Endodermal cell (in vitro differentiated cells): Measurements from ENCODE around the gene SMARCB1.

GRCh38 chr22:21936762-21937388, 15.8 kb downstream of the PPM1F start:
- PRO-cap: no peak

DNA sequence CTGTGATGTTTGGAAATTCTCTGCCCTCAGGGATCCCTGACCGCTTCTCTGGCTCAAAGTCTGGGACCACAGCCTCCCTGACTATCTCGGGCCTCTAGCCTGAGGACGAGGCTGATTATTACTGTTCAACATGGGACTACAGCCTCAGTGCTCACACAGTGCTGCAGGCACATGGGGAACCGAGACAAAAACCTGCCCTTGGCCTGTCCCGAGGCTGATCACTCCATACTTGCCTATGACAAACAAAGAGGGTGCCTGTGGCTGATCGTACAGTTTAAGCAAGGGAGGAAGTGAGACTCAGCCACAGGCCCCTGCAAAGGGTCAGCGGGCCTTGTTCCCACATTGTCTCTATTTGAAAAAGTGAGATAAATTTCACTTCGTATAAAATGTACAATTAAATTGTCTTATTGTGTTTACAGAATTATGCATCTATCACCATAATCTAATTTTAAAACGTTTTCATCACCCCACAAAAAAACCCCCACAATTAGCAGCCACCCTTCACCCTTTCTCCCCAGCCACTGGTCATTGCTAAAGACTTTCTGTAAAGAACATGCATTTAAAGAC, 43.9 kb upstream of the TOP3B start:
- PRO-cap: no peak

- PRO-cap: no peak
Observed at GRCh38 chr22:22046399-22046866, 63.8 kb upstream of the TOP3B start.

DNA sequence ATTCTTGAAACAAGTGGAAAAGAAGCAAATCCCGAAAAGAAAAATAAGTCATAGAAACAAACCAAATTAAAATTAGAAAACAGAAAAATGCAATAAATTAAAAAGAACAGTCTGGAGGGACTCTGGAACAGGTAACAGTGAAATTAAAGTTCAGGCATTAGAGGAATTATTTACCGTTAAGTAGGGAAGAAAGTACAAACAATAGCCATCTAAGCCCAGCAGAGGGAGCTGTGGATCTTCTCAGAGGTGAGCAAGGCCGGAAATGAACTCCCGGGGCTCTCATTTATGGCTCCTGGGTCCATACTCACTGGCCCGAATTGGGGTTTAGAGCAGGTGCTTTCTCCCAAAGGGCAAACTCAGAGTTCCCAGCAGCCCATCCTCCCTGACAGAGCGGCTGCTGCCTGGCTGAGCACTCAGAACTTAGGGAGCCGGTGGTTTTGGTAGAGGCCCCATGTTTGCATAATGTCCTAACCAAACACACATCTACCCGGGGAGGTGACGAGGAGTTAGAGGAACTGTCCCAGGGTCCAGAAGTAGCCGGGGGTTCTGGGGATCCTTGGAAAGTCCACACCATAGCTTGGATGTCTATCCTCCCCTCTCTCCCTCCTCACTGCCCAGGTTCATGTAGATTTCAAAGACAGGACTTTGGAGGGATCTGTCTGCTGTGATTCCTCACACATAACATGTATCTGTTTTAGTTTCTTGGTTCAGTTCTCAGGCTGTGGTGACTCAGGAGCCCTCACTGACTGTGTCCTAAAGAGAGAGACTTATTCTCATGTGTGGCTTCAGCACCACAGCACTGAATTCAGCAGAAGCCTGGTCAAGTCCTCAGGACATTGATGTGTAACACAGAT, 87.7 kb upstream of the VPREB1 start:
- PRO-cap: no peak

DNA sequence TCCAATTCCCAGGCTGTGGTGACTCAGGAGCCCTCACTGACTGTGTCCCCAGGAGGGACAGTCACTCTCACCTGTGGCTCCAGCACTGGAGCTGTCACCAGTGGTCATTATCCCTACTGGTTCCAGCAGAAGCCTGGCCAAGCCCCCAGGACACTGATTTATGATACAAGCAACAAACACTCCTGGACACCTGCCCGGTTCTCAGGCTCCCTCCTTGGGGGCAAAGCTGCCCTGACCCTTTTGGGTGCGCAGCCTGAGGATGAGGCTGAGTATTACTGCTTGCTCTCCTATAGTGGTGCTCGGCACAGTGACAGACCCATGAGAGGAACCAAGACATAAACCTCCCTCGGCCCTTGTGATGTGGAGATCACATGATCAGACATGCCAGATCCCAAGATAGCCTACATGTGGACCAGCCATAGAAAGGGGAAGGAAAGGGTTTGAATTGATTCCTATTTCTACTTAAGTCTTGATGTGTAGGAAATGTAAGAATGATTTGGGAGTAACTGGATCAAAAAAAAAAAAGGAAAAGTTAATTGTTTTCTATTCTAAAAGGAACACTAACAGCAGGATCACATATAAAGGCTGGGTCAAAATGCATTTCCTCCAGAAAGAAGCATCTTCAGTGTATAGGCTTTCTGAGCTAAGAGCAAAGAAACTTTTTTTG, 125.3 kb downstream of the VPREB1 start:
- PRO-cap: no peak

DNA sequence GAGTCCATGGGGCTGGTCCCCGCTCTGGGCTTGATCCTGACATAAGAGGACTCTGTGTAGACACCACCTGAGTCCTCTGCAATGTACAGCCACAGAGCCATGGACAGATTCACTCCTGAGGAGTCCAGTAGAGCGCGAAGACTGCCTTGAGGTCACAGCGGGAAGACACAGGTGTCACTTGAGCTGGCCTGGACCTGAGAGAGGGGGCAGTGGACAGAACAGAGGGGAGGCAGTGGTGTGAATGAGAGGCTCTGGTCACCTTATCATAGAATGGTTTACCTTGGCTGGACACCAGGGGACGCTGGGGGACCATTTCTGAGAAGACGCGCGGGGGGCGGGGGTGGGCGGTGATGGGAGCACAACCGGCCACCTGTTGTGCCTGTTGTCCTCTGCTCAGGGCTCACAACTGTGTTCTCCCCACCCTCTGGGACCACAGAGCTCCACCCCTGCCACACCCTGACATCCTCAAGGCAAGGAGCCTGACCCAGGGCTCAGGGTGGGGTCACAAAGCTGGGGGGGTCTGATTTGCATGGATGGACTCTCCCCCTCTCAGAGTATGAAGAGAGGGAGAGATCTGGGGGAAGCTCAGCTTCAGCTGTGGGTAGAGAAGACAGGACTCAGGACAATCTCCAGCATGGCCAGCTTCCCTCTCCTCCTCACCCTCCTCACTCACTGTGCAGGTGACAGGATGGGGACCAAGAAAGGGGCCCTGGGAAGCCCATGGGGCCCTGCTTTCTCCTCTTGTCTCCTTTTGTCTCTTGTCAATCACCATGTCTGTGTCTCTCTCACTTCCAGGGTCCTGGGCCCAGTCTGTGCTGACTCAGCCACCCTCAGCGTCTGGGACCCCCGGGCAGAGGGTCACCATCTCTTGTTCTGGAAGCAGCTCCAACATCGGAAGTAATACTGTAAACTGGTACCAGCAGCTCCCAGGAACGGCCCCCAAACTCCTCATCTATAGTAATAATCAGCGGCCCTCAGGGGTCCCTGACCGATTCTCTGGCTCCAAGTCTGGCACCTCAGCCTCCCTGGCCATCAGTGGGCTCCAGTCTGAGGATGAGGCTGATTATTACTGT, 128.0 kb downstream of the ZNF280B start:
- PRO-cap: no peak

GRCh38 chr22:22550431-22551593, 8.3 kb downstream of the PRAME start:
- PRO-cap: no peak

- PRO-cap: no peak
Observed at GRCh38 chr22:22553217-22553665, 5.8 kb downstream of the PRAME start.

DNA sequence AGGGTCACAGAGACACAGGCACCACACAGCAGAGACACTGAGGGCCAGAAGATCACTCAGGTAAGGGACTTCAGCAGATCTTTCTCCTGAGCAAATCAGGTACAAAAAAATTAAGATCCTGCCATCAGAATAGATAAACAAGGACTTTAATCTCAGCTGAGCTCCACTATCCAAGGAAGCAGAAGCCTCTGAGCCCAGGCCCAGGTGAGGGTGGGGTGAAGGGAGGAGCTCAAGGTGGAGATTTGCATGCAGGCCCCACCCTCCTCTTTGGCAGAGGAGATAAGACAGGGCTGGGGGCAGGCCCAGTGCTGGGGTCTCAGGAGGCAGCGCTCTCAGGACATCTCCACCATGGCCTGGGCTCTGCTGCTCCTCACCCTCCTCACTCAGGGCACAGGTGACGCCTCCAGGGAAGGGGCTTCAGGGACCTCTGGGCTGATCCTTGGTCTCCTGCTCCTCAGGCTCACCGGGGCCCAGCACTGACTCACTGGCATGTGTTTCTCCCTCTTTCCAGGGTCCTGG, 114.0 kb downstream of the GGTLC2 start:
- PRO-cap: no peak

GRCh38 chr22:22904639-22905176, 17.1 kb downstream of the IGLL5 start:
- PRO-cap: no peak

DNA sequence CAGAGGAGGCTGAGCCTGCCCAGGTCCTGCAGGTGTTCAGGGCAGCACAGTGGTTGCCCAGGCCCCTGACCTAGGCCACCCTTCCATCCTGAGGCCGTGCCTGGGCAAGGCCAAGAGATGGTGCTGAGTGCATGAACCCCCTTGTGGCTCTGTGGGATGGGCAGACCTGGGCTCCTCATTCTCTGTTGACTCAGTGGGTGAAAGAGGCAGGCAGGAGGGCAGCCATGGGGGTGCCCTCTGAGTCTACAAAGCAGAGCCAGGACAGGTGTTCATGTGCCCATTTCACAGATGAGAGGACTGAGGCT, 40.2 kb downstream of the IGLL5 start:
- PRO-cap: no peak

GRCh38 chr22:23016283-23016620, 54.1 kb upstream of the GNAZ start:
- PRO-cap: no peak

- PRO-cap: unidirectional peak, plus-strand start at chr22:23017151
Observed at GRCh38 chr22:23016838-23017404, 53.4 kb upstream of the GNAZ start.

DNA sequence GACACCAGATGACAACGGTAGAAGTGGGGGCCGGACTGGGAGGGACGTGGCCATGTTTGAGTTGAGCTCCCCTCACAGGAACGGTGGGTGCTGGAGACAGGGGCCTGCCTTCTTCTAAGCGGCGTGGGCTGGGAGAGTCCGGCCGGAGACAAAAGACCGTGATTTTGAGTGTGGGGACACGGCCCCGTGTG, 203 bp downstream of the RSPH14 start:
- PRO-cap: no peak

DNA sequence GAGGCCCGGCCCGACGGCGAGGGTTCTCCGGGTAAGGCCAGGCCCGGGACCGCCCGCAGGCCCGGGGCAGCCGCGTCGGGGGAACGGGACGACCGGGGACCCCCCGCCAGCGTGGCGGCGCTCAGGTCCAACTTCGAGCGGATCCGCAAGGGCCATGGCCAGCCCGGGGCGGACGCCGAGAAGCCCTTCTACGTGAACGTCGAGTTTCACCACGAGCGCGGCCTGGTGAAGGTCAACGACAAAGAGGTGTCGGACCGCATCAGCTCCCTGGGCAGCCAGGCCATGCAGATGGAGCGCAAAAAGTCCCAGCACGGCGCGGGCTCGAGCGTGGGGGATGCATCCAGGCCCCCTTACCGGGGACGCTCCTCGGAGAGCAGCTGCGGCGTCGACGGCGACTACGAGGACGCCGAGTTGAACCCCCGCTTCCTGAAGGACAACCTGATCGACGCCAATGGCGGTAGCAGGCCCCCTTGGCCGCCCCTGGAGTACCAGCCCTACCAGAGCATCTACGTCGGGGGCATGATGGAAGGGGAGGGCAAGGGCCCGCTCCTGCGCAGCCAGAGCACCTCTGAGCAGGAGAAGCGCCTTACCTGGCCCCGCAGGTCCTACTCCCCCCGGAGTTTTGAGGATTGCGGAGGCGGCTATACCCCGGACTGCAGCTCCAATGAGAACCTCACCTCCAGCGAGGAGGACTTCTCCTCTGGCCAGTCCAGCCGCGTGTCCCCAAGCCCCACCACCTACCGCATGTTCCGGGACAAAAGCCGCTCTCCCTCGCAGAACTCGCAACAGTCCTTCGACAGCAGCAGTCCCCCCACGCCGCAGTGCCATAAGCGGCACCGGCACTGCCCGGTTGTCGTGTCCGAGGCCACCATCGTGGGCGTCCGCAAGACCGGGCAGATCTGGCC, 1.2 kb downstream of the BCR start:
- PRO-cap: no peak

DNA sequence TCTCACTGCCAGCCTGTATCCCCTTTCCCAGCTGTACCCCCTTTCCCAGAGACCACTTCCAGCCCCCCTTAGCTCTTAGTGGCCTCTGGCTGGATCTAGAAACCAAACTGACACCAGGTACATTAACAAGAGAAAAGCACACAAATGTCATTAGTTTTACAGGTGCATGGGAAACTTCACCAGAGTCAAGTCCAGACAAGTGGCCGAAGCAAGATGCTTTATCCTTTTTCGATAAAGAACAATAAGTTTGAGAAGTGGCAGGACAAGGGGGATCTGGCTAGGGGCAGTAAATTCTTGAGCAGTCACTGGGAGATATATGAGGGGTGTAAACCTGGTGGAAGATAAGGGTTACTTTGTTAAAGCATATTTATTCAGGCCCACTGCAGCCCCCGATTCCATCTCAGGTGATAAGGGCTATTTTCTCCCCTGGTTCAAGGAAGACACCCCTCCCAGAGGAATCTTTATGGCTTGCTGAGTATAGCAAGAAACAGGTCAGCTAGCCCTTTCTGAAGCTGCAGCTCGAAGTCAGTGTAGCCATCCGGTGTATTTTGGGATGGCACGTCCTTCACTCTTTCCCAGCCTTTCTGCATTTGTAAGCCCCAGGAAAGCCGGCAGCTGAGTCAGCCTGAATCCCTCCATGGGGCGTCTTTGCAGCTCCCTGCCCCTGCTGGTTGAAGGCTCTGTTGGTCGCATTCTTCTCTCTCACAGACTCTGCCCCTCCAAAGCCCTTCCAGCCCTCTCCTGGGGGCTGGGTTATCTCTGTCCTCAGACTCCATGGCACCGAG, 61.8 kb downstream of the BCR start:
- PRO-cap: bidirectional peak, plus-strand start outside the sequence, minus-strand start at position 592 of the sequence

- PRO-cap: no peak
Observed at GRCh38 chr22:23458687-23459442, 121.2 kb downstream of the IGLL1 start.

- PRO-cap: no peak
Observed at GRCh38 chr22:23742790-23743444, 8.0 kb downstream of the ZNF70 start.

- PRO-cap: no peak
Observed at GRCh38 chr22:23767050-23767322, 786 bp downstream of the CHCHD10 start.

- PRO-cap: bidirectional peak, plus-strand start at chr22:23787001, minus-strand start at chr22:23786876; bidirectional peak, plus-strand start at chr22:23787485, minus-strand start at chr22:23787282
Observed at GRCh38 chr22:23786605-23787603, at the start of gene SMARCB1. Gene SMARCB1 (plus strand): TSS chr22:23786966.